Bronchus (tissue), 1 donor: ENCODE measurements around a stretch of chr6.

DNA sequence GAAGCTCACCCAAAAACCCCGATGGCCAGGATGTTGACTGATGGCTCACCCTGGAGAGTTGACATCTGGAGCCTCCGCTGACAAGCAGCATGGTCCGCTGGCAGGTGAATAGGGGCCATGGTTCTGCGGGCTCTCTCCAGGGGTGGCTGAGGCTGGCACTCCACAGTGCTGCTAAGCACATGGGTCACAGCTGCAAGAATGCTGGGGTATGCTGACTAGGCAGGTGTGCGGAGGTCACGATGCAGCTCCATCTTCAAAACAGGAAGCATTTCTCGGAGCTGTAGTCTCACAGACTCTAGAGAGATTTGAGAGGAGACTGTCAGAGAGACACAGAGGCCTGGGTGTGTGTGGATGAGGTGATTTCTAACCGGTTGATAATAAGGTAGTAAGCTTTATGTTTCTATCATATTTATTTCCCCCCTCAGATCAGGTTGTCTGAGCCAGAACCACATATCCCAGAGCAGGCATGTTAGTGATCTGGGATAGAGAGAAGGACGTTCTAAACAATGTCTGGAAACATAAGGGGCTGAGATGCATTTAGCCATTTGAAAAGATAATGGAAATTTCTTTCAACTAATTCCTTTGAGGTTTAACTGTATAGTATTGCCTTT, 341.5 kb downstream of the NRN1 start:
- PRO-cap, result no peak

DNA sequence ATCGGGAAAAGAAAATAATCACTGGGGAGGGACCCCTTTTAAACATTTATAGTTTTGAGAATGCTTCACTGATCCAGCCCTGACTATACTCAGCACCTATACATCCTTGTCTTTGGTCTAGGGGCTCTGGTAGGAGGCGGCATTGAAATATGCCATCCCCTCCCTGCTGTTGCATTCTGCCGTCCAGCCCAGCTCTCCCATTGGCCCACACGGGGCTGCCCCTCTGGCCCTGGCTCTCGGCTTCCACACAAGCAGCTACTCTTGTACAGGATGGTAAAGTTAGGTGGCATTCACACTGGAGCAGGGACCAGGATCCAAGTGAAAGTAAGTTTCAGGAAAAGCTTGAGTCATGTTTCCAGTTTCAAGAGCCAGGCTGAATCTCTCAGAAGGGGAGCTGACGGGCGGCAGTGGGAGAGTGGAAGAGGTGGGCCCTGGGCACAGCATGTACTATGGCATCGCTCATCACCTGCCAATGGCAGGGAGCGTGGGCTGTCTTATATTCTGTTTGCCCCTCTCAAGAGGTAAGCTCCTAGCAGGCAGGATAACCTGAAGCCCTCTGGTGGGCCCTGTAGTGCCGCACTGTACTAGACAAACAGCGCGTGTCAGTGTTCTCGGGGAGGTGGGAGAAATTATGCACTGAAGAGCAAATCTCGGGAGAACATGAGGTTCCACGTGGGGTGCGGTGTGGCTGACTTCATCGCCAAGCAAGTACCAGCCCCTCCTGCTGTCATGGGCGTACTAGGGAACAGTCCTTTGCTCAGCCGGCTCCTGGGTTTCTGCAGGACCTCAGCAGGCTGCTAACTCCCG, 241.5 kb downstream of the NRN1 start:
- PRO-cap, result no peak

- PRO-cap, result bidirectional peak, plus-strand start at chr6:5851506, minus-strand start at chr6:5851288
These were observed 155.9 kb downstream of the NRN1 start for GRCh38 chr6:5850473-5851643.

GRCh38 chr6:5936077-5936505, 70.6 kb downstream of the NRN1 start:
- PRO-cap, result no peak

GRCh38 chr6:6189824-6190699, 130.4 kb downstream of the F13A1 start:
- PRO-cap, result no peak

DNA sequence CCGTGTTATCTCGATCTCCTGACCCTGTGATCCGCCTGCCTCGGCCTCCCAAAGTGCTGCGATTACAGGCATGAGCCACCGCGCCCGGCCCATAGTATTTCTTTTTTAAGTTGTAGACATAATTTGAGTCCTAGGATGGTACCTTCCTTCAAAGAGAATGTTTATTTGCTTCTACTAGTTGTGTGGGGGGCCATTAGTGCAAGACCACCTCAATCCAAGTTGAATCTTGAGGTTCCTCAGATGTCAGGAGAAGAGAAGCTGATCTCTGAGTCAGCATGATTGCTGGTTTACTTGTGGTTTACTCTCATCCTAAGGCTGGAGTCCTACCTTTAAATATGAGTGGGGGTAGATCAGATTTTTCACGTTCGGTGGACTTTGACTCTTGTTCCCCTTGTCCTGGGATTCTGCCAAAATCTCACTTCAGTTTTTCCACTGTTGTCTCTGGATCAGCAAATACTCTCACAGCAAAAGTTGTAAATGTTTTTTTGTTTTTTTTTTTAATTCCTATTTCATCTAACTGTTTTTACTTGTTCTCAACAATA, 84.5 kb upstream of the F13A1 start:
- PRO-cap, result no peak

DNA sequence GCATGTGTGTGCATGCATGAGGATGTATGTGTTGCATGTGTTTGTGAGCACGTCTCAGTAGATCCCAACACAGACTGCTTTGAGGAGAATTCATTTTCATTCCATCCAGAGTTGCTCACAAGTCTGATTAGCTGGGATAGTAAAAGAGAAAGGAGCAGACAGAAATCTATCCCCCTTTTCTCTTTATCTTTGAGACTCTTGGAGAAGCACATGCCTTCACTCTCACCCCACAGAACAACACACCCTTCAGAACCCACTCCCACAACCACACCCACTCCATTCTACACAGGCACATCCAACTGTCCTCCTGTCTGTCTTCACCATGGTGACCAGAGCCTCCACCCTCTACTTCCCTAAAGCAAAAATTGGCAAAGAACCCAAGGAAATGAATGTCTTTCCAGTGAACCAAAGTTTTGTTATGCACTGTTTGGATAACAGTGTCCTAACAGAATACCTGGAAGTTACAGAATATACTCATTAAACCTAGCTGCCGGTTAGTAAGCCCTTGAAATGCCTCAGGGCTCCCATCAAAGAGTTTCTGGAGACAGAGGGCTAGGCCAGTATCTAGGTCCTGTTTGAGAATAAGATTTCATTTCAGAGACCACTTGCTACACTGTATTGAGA, 100.9 kb downstream of the LY86 start:
- PRO-cap, result no peak

GRCh38 chr6:6699902-6701113, 111.8 kb downstream of the LY86 start:
- PRO-cap, result no peak

GRCh38 chr6:6747454-6747810, 158.9 kb downstream of the LY86 start:
- PRO-cap, result no peak

DNA sequence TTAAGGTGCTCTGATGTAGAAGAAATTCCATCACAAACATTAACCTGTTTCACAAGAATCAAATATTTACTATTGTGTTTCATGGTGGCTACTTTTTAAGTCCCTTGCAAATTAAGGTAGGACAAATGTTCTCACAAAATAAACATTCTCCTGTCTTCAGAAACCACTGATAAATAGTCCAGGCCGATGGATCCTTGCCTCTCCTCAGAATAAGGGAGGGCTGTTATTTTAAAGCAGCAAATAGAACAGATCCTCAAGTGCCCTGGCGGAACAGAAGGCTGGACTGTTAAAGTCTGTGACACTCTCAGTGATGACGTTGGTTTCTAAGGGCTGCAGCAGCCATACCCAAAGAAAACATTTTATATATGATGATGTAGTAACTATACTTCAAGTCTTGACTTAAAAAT, 160.4 kb downstream of the LY86 start:
- PRO-cap, result no peak

GRCh38 chr6:6758775-6759799, 170.6 kb downstream of the LY86 start:
- PRO-cap, result bidirectional peak, plus-strand start at chr6:6759445, minus-strand start at chr6:6759275

DNA sequence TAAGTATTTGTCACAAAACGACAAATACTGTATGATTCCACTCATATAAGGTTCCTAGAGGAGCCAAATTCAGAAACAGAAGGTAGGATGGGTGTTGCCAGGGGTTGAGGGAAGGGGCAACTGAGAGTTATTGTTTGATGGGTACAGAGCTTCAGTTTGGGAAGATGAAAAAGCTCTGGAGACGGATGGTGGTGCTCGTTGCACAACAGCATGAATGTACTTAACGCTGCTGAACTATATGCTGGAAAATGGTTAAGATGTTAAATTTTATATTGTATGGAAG, 182.0 kb downstream of the LY86 start:
- PRO-cap, result no peak

- PRO-cap, result bidirectional peak, plus-strand start at chr6:6891292, minus-strand start at chr6:6891090
These were observed 216.5 kb upstream of the RREB1 start for GRCh38 chr6:6891001-6891853.

- PRO-cap, result bidirectional peak, plus-strand start at chr6:7051503, minus-strand start at chr6:7051507
These were observed 56.5 kb upstream of the RREB1 start for GRCh38 chr6:7051202-7051737.

DNA sequence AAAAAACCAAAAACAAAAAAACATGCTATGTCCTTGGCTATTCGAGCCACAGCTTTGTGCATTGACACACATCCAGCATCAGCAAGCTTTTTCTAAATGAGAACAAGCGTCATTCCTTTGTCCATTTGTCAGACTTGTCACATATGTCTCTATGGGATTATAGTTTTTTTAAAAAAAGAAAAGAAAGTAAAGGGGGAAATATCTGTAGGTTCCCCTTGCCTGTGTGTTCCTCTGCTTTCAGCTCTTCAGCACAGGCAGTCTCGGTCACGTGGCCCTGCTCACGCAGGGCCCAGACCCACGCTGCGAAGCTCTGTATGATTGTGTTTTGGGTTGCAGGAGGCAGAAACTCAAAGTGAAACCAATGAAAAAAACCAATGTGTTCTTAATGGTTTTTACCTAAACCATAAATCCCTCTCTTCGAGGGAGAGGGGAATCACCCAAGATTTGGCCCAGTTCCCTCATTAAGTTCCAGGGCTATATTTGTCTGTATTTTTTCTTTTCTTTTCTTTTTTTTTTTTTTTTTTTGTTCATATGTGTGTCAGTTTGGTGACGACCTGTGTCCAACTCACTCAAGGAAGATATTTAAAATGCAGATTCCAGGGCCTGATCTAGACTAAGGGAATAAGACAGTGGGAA, 34.0 kb upstream of the RREB1 start:
- PRO-cap, result no peak

DNA sequence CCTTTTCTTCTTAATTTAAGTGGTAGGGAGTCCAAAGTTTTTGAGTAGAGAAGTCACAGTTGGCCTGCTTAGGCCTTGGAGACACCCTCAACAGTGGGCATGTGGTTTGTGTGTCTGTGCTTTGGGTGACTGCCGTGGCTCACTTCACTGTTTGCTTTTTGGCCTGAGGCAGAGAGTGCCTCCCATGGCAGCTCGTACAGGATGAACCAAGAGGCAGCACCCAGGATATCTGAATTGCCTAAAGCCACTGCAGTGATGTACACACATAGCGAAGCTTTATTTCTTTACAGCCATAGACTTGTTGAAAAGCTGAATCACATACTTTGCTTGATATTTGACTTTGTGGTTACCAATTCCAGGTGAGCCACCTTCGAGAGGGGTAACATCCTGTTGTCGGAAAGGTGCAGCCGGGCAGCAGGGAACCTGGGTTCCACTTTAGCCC, 21.6 kb downstream of the RREB1 start:
- PRO-cap, result no peak

DNA sequence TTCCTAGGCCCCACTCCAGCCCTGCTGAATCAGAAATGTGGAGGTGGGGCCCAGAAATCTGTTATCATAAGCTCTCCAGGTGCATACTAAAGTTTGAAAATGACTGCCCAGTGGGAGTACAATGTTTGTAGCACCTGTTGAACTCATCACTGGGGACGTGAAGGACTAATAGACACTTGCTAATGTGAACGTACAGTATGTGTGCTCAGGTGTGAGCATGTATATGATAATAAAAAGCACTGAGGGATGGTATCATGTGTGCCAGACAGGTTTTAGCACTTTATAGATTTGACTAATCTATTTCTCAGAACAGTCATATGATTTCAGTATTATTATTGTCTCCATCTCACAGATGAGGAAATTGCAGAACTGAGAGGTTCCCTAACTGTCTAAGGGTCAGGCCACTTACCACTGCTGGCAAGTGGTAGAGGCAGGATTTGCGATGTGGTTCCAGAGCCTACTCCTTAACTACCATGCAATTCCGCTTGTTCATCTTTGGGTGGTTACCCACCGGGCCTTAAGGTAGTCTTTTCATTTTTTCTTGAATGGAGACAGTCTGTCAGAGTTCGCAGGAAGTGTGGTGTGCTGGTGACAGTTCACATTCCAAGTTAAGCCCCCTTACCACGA, 46.6 kb downstream of the RREB1 start:
- PRO-cap, result no peak

- PRO-cap, result bidirectional peak, plus-strand start at chr6:7261334, minus-strand start at chr6:7261226; bidirectional peak, plus-strand start at chr6:7261476, minus-strand start at chr6:7261386
These were observed 52.2 kb downstream of the SSR1 start for GRCh38 chr6:7260437-7261603.

GRCh38 chr6:7266238-7266574, 46.8 kb downstream of the SSR1 start:
- PRO-cap, result no peak

DNA sequence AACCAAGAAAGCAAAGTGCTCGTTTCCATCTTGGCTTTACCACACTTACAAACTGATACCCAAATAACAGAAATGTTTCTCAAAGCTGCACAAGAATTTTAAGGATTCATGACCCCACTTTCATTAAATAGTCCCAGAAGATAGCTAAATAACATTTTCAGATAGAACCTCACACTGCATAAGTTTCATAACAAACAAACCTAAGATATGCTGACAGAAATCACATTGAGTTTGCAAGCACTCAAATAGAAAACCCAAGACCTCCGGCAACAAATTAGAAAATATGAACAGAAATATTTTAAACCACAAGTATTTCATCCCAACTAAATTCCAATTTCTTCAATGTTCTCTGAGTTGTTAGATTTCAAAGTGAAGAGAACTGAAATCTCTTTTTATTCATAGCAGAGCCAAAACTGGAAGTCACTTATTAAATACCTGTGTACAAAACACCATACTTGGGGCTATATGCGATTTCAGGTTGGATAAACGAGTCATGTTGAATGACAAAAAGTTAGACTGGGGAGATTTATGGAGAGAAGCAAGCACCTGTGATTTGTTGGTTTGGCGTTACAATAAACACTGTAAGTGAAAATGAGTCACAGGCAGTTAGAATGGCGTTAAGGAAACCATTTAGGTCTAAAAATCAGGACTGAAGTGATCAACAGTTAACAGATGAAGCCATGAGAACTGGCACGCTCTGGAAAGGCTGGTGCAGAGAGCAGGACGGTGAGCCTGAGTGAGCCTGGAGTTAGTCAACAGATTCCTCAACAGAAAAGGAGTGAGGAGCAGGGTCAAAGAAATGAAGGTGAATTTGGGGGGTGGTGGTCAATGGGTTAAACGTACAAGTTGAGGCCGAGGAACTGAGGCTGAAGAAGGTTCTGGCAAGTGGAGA, 31.5 kb downstream of the SSR1 start:
- PRO-cap, result no peak